ENCODE results near the genes CALHM4, GOPC and FAM184A.

- PRO-cap, 3 experiments = no peak in any of the 3 experiments
- RAMPAGE, long total RNA = no peak
- RRBS, 2 experiments = no CpG with 5 or more reads among the region's 2 CpGs
Observed at GRCh38 chr6:116553407-116554047, at the start of gene CALHM4. CALHM4 (plus strand) TSS chr6:116553751.

DNA sequence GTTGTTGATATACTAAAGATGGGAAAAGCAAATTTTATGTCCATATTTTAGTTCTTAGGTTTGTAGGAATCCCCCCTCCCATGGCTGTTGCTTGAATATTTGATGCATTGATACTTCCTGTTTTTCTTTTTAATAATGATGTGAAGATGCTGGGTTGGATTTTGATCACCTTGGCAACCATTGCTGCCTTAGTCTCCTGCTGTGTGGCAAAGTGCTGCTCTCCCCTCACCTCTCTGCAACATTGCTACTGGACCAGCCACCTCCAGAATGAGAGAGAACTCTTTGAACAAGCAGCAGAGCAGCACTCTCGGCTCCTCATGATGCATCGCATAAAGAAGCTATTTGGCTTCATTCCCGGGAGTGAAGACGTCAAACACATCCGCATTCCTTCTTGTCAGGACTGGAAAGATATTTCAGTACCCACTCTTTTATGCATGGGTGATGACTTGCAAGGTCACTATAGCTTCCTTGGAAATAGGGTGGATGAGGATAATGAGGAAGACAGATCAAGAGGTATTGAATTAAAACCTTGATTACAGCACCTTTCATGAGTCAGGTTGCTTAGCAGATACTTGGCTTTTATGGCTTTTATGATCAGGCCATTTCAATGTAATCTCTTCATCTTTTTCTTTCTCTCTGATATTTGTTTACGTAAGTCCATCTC is 4.3 kb downstream of the CALHM4 start:
- PRO-cap, 3 experiments = no peak in any of the 3 experiments
- RAMPAGE, long total RNA = no peak
- RRBS, 2 experiments = no CpG with 5 or more reads among the region's 6 CpGs

- PRO-cap, 3 experiments = no peak in any of the 3 experiments
- RAMPAGE, long total RNA = no peak
- RRBS, 2 experiments = no CpG with 5 or more reads among the region's 5 CpGs
Observed at GRCh38 chr6:116660582-116661102, 7.9 kb downstream of the ZUP1 start.

GRCh38 chr6:117531211-117531865 is 48.9 kb downstream of the DCBLD1 start:
- PRO-cap, 3 experiments = peak in 1 of 3 experiments; most common minus-strand start chr6:117531559 (in 1)
- RAMPAGE, long total RNA = no peak
- RRBS, 2 experiments = no CpG with 5 or more reads among the region's 7 CpGs

DNA sequence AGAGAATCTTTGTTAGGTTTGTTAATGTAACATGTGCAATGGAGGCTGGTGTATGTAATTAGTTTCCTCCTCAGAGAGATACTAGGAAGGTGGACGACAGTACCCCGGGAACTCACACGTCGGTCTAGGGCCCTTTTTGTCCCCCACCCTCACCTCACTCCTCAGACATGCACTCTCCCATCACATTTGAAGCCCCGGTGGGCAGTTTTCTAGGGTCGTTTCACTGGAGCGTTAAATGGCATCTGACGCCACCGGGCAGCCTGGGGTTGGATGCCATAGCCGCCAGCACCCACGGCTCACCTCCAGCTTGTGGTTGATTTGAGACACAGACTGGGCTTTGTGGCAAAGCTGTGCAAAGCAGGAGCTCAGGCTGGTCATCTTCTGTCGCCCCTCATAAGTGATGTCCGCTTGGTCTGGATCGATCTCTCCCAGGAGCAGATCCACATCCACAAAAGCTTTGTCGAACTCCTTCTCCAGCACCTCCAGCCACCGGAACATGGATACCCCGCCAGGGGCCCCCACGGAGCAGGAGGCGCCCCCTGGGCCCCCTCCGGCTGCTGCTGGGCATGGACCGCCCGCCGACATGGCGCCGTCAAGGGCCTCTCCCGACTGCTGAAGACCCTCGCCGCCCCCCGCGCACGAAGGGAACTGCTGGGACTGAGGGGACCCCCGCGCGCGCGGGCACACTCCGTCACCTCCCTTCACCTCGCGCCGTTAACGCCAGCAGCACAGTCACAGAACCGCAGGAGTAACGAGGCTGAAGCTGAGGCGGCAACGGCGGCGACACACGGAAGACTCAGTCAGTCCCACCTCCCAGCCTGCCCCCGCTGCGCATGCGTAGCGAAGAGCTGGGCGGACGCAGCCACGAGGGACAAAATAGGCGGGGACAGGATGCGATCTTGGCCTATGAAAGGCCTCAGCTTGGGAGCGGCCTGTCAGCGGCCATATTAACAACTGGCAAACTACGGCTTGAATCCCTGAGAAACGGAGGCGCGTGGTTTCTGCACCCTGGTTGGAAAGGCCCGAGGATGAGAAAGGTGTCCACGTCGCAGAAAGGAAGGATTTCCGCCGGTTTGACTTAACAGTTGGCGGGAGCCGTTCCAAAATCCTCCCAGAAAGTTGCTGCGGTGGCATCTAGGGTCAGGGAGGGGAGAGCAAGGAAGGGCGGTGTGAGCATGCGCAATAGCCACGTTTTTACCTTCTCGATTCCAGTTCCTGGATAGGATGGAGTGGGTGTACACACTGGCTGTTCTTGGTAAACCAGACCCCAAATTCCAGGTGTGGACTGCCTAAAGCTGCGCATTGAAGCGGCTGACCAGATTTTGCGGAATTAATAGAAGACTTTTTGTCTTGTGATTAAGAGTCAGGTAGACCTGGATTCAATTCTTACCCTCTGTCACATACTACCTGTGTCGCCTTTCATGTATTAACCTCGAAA is at the start of gene GOPC:
Gene GOPC, minus strand, starts transcription at position 808 of the 1,438 bp plus-strand sequence.
- PRO-cap, 3 experiments = peak in 3 of 3 experiments; most common plus-strand start position 960 of the sequence (in 3); most common minus-strand start position 793 of the sequence (in 1)
- RAMPAGE, long total RNA = no peak
- RRBS, 2 experiments = 4% methylated on average over 13 of the region's 80 CpGs

- PRO-cap, 3 experiments = no peak in any of the 3 experiments
- RAMPAGE, long total RNA = no peak
- RRBS, 2 experiments = no CpG with 5 or more reads among the region's 12 CpGs
Observed at GRCh38 chr6:118652294-118652717, 915 bp upstream of the CEP85L start.

GRCh38 chr6:118796458-118797158 is 97.3 kb upstream of the ASF1A start:
- PRO-cap, 3 experiments = no peak in any of the 3 experiments
- RAMPAGE, long total RNA = no peak
- RRBS, 2 experiments = no CpG with 5 or more reads among the region's 16 CpGs

GRCh38 chr6:118916289-118916677 is 18.7 kb downstream of the MCM9 start:
- PRO-cap, 3 experiments = no peak in any of the 3 experiments
- RAMPAGE, long total RNA = no peak
- RRBS, 2 experiments = no CpG with 5 or more reads among the region's 6 CpGs

DNA sequence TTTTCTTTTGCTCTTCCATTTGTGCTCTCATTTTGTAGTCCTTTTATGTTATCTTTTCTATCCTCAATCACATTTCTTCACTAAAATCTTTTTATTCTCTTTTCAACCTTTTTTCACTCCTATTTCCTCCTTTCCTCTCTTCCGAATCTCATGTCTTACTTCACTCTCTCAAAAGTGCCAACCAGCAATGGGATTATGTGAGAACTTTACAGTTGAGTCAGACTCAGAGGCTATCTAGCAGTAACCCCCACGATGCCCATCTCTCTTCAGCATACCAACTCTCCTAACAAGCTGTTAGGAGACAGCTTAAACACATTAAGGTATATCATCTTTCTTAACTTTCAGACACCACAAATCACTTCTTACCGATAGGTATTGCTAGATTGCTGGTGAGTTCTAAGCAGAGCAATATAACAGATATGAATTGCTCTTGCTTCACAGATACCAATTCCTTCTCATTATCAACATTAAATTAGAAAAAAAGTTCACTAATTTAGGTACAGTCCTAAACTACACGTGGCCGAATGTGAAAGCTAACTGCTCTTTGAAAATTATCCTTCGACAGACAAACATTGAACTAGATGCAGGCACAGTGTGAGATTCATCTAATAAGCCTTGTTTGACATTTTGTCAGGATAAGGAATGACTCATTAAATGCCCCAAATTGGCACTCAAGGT is 1.3 kb downstream of the FAM184A start:
- PRO-cap, 3 experiments = no peak in any of the 3 experiments
- RAMPAGE, long total RNA = no peak
- RRBS, 2 experiments = no CpG with 5 or more reads among the region's 6 CpGs

GRCh38 chr6:119078373-119078910 is at the start of gene FAM184A:
FAM184A (minus strand) TSS chr6:119078664.
- PRO-cap, 3 experiments = peak in 2 of 3 experiments; most common plus-strand start chr6:119078824 (in 1); most common minus-strand start chr6:119078655 (in 1)
- RAMPAGE, long total RNA = no peak
- RRBS, 2 experiments = 2 to 3% methylated on average over 23 of the region's 85 CpGs

DNA sequence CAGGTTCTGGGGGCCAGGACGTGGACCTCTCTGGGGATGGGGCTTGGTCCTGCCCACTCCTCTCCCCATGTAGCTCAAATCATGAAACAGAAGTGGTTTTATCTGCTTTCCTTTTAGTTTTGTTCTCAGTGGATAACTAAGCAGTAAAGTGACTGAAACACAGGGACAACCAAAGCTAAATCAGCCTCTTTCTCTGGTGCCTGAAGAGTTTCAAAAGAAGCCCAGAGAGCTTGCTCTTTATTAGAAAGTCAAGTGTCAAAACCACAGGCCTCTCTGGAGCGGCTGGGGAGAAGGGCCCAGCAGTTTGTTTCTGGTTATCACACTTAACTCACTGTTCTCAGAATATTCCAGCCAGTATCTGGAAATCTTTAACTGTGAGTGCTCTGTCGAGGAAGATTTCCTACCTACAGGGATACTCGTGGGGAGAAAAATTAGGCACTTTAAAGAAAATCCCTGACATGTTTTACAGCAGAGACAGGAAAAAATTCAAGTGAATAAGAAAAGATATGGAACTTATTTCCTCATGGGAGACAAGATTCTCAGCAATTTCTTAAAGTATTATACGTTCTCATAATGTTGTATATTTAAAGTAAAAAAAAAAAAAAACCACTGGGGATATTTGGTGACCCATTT is 60.7 kb upstream of the FAM184A start:
- PRO-cap, 3 experiments = no peak in any of the 3 experiments
- RAMPAGE, long total RNA = no peak
- RRBS, 2 experiments = no CpG with 5 or more reads among the region's 5 CpGs

GRCh38 chr6:119201032-119201930 is 122.8 kb upstream of the FAM184A start:
- PRO-cap, 3 experiments = no peak in any of the 3 experiments
- RAMPAGE, long total RNA = no peak
- RRBS, 2 experiments = no CpG with 5 or more reads among the region's 5 CpGs

GRCh38 chr6:119237309-119238187 is 112.0 kb downstream of the MAN1A1 start:
- PRO-cap, 3 experiments = no peak in any of the 3 experiments
- RAMPAGE, long total RNA = no peak
- RRBS, 2 experiments = no CpG with 5 or more reads among the region's 6 CpGs

GRCh38 chr6:119334740-119335443 is 14.7 kb downstream of the MAN1A1 start:
- PRO-cap, 3 experiments = no peak in any of the 3 experiments
- RAMPAGE, long total RNA = no peak
- RRBS, 2 experiments = no CpG with 5 or more reads among the region's 2 CpGs

DNA sequence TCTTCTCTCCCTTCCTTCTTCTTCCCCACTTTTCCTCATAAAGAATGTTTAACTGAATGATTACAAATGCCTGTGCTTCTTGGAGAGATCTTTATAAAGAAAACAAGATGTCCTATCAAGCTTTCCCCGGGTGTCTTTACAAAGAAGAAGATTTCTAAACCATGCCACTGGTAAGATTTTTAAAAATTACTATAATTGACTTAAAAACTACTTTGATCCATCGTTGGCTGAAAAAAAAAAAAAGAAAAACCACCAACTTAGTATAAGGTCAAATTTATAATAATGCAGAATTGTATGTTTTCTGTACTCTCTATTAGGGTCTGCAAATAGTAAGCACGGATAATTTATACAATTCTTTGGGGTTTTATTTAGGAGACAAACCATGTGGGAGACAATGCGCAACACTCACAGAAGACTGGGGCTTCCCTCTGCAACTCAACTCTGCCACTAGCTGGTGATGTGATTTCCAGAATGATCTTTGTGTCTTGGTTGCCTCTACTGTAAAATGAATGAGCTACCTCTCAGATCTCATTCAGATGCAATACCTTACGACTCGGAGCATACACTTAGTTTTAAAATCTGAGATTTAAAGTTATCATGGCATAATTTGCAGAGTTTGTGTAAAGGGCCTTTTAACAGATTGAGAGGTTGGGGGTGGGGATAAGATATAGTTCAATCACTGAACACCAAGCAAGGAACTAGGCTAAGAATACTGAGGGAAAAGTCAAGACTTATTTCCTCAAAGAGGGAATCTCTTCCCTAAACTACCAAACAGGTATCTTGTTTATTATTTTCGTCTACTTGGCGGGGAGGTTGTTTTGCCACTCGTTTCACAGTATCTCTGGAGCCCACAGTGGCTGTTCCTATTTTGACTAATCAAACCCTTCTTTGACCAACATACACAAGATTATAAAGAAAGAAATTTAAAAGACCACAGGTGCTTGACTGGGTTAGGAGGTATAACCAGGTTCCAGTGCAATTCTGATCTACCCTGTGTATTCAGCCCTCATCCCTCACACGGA is 6.3 kb downstream of the MAN1A1 start:
- PRO-cap, 3 experiments = no peak in any of the 3 experiments
- RAMPAGE, long total RNA = no peak
- RRBS, 2 experiments = no CpG with 5 or more reads among the region's 10 CpGs

DNA sequence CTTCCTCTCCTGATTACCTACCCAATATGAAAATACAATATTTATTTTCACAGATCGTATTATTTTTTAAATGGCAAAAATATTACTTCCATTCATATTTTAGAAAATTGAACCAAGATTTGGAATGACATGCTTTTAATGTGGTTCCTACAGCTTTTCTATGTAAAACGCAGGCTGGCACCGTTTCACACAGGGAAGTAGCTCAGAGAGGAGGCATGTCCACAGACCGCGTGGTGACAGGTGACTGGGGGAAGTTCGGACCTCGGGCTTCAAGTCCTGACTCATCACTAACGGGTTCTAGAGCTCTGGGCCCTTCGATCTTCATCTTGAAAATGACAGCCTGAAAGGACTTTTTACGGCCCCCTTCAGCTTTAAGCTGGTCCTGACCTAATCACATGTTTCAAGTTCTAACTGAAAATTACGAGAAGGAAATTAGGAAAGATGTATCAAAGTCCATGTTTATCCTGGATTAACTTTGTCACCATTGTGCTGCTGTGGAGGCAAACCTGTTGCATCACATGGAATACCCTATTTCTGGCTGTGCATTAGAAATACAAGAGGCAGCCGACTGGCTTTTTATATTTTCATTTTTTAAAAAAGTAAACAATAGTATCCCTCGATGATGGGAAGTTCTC is 2.1 kb downstream of the MAN1A1 start:
- PRO-cap, 3 experiments = no peak in any of the 3 experiments
- RAMPAGE, long total RNA = no peak
- RRBS, 2 experiments = no CpG with 5 or more reads among the region's 13 CpGs

DNA sequence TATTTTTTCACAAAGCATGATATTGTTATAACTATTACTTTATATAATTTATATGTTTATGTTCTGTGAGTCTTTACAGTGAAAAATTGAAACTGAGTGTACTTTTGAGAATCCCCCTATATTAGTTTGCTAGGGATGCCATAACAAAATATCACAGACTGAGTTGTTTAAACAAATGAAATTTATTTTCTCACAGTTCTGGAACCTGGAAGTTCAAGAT is 635.4 kb upstream of the MAN1A1 start:
- PRO-cap, 3 experiments = no peak in any of the 3 experiments
- RAMPAGE, long total RNA = no peak

DNA sequence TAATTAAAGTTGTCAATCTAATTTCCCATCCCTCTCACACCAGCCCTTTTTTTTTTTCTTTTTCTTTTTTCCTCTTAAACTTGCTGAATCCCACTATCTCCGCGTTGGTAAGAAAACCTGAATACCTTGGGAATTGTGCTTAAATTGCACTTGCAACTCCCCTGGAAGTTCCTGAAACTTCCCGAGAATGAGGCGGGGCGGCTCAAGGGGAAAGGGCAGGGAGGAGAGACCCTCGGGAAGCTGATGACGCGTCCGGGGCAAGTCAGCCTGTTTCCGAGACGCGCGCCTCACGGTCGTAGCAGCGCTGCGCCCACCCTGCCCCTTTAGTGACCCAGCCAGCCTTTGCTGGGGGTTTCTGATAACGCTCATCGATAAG is 1.9 kb downstream of the GJA1 start:
- PRO-cap, 3 experiments = peak in 3 of 3 experiments; most common plus-strand start position 260 of the sequence (in 2); most common minus-strand start position 180 of the sequence (in 1)
- RAMPAGE, long total RNA = no peak
- RRBS, 2 experiments = no CpG with 5 or more reads among the region's 19 CpGs

DNA sequence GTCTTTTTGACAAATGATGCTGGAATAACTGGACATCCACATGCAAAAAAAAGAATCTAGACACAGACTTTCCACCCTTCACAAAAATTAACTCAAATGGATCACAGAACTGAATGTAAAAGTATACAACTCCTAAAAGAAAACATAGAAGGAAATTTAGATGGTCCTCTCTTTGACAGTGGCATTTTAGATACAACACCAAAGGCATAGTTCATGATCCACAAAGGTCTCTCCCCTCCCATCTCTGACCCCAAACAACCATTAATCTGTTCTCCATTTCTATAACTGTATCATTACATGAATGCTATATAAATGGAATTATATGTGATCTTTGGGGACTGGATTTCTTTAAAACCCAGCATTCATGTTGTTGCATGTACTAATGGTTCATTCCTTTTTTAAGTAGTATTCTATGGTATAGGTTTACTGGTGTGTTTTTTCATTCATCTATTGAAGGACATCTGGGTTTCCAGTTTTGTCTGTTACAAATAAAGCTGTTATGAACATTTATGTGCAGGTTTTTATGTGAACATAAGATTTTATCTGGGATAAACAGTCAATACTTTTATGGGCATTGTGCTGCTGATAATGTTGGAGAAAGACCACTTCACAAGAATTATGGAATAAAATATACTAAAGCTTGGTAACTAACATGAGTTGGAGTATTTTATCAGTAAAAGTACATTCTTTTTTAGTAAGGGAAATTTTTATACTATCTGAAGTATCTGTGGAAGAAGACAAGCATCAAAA is 29.1 kb downstream of the SERINC1 start:
- PRO-cap, 3 experiments = no peak in any of the 3 experiments
- RAMPAGE, long total RNA = no peak

DNA sequence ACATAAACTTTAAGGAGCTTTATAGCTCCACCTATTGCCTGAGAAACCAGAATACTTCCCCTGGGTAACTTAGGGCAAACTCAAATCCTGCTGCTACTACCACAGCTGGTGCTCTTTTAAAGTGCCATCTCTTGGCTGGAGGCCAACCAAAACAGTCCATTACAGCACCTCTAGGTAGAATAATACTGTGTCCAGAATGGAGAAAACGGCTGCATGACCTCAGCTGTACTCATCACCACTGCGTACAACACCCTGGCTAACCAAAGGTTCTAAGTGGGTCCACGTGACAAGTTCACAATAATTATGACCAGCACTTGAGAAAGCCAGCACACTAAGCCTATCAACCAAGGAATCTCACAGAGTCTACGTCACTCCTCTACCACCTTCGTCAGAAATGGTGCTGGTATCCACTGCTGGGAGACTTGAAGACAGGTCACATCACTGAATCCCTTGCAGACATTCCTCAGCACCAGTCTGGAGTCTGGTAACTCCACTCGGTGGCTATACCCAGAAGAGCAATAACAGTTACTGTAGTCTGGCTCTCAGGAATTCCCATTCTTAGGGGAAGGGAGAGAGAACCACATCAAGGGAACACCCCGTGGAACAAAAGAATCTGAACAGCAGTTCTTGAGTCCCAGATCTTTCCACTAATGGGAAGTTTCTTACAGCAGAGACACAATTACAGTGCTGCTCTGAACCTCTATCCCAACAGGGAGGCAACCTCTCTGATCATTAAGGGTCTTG is 40.8 kb upstream of the PKIB start:
- PRO-cap, 3 experiments = no peak in any of the 3 experiments
- RAMPAGE, long total RNA = no peak
- RRBS, 2 experiments = no CpG with 5 or more reads among the region's 7 CpGs

Data from skeletal muscle tissue (tissue), 7 donors.